MCF 10A (cell line): ENCODE measurements around the genes TMEM53, TMEM69, MAST2 and PIK3R3.

GRCh38 chr1:44338843-44339430 lies 16.1 kb downstream of the ERI3 start:
- PRO-cap, result no peak
- RRBS, result no CpG with 5 or more reads among the region's 9 CpGs

- PRO-cap, result no peak
- RRBS, result no CpG with 5 or more reads among the region's 7 CpGs
Observed at GRCh38 chr1:44422140-44422834, 17.2 kb downstream of the RNF220 start.

- PRO-cap, result no peak
- RRBS, result no CpG with 5 or more reads among the region's 9 CpGs
Observed at GRCh38 chr1:44484182-44484598, 79.1 kb downstream of the RNF220 start.

DNA sequence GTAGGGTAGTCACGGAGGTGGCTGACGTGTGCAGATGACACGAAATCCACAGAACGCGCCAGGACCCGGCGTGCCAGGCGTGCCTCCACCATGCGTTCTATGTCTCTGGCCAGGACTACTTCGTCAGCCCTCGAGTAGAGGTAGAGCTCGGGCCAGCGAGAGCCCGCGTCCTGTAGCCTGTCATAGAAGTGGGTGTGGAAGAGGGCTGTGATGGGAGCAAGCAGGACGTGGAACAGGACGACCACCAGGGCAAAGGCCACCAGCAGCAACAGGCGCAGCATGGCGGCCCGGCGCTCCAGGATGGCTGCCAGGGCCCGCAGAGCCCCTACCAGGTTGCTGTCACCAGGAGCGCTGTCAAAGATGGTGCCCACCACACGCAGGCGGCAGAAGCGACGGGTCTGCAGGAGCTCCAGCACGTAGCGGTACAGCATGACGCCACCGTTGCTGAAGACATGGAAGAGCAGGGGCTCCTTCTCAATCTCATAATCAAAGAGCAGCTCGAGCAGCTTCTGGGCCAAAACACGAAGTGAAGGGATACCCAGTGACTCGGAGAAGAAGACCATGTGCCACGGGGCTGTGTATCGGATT lies 19.6 kb downstream of the TMEM53 start:
- PRO-cap, result no peak
- RRBS, result no CpG with 5 or more reads among the region's 36 CpGs

DNA sequence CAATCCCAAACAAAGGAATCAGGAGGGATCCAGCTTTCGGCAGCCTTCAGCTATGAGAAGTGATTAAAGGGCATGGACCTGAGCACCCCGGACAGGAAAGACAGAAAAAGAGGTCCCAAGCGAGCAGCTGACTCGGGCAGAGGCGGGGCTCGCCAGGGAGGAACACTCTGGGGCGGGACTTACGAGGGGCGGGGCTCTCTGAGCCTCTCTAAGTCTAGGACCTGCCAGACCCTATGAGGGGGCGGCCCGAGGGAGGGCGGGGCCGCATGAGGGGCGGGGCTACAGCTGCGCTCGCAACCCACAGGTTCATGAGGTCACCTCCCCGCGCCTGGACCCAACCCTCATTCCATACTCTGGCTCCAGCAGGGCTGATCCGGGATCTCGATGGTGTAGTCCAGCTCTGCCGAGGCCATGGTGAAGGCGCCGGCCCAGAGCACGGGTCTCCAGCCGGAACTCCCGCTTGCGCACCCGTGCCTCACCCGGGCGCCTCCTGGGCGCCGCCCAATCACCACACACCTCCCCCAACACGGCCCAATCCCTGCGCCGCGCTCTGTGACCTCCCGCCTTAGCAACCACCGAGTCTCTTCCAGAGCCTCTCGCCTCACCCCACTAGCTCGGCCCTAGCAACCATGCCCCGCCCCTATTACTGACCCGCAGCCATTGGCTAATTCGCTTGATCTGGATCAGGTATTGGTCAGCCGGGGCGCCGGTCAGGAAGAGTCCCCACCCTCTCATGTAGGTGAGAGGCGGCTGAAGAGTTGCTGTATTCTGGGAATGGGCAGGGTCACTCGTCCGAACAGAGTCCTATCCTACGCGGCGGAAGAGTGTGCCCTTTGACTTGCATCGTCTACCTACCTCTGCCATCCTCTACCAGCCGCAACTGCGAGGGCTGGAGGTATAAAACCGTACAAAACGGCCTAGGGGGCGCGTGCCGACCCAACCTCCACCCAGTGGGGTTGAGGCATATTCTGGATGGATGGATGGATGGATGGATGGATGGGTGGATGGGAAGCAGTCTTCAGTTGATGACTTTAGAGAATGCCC lies at the start of gene TMEM53:
Gene TMEM53, minus strand, starts transcription at position 503 of the 1,044 bp plus-strand sequence.
- PRO-cap, result bidirectional peak, plus-strand start at position 344 of the sequence, minus-strand start at position 102 of the sequence; bidirectional peak, plus-strand start at position 766 of the sequence, minus-strand start at position 503 of the sequence
- RRBS, result under 1% methylated on average over 5 of the region's 60 CpGs

DNA sequence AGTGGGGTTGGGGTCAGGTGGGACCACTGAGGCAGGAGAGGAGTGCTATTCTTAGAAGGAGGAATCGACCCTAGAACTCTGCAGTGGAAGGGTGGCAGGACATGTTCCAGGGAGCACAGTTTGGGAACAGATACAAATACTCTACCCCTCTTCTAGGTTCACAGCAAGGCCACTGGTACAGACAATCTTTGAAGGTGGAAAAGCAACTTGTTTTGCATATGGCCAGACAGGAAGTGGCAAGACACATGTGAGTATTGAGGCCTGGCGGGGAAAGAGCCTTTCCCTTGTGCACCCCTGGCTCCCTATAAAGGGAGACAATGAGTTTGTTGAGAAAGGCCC lies 17.7 kb downstream of the KIF2C start:
- PRO-cap, result no peak
- RRBS, result no CpG with 5 or more reads among the region's 2 CpGs

GRCh38 chr1:44810102-44811118 lies 2.1 kb downstream of the BTBD19 start:
- PRO-cap, result bidirectional peak, plus-strand start at chr1:44810548, minus-strand start at chr1:44810366
- RRBS, result 22% methylated on average over 2 of the region's 16 CpGs

- PRO-cap, result no peak
- RRBS, result no CpG with 5 or more reads among the region's 14 CpGs
Observed at GRCh38 chr1:44811119-44812184, 3.1 kb downstream of the BTBD19 start.

DNA sequence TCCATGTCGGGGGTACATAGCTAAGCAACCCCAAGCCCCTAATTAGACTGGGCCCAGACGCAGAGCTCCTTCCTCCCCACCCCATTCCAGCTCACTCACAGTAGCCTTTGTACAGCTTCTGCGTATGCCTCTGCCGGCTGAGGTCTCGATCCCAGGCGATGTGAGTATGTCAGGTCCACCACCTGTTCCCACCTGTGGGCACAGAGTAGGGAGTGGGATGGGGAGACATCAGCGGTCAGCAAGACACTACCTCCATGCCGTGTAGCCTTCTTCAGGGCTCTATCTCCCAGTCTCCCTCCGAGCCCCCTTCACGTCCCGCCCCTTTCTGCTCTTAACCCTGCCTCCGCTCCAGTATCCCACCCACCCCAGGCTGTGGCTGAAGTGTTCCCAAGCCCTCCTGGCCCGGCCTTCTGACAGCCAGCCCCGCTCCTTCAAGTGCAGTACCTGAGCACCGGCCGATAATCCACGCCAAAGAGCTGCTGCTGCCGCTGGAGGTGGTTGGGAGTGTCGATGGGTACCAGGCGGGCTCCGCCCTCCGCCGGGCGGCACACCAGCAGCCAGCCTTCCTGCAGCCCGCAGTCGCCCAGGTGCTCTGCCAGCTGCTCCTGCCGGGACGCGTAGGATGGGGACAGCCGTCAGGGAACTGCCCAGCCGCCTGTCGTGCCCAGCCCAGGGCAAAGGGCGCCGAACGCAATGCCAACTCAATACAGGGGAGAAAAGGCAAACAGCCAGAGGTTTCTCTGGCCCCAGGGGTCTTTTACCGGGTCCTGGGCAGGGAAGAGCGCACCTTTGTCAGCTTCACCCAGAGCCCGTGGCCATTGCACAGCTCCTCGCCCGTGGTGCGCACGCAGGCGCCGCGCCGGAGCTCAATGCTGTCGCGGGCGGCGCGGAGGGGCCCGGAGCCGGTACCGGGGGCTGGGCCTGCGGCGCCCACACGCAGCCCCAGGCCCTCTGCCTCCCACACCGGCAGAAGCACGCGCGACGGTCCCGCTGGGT lies 724 bp downstream of the HECTD3 start:
- PRO-cap, result no peak
- RRBS, result 2% methylated on average over 40 of the region's 63 CpGs

DNA sequence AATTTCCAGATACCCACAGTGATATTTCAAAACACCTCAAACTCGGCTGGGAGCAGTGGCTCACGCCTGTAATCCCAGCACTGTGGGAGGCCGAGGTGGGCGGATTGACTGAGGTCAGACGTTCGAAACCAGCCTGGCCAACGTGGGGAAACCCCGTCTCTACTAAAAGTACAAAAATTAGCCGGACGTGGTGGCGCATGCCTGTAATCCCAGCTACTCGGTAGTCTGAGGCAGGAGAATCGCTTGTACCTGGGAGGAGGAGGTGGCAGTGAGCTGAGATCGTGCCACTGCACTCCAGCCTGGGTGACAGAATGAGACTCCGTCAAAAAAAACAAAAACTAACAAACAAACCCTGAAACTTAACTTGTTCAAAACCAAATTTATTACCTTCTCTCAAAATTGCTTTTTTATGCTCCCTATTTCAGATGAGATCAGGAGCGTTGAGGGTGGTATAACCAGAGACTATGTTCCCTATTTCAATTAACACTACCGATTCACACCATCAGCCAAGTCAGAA lies 1.4 kb downstream of the TESK2 start:
- PRO-cap, result no peak
- RRBS, result no CpG with 5 or more reads among the region's 17 CpGs

DNA sequence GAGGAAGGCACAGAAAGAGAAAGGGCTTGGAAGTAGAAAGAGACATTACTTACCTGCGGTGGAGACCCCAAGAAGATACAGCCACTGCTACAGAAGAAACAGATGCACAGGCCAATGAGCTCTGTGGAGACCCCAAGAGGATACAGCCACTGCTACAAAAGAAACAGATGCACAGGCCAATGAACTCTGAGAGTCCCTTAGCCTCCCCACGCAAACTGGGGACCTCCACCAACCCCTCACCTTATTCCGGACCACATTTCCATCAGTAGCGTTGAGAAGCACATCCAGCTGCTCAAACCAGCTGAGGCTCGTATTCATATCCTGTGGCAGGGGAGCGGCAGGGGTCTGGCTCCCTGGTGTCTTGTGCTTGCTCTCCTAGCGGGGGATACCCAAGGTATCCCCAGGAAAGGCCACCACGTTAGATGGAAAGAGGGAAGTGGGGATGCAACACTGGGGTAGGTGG lies 550 bp downstream of the CCDC163 start:
- PRO-cap, result no peak
- RRBS, result no CpG with 5 or more reads among the region's 8 CpGs

DNA sequence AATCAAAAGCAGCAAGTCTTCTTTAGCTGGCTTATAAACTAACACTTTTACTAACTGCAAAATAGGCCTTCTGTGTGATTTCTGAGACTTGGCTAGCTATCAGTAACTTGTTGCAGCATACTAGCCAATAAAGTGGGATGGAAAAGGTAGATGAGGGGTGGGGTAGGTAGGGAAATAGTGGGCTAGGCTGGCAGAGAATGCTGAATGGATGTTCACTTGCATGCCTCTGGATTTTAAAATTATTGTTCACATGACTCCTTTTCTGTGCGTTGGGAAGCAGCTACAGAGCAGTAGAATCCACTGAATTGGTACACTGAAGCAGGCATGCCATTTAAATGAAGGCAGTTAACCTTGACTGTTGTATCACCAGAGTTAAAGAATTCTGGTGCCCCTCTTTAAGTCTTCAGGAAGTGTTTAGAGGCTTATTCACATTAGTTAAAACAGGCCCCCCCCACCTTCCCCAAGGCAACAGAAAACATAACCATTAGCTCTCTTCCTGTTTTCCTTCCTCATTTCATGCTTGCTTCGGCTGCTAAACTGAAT lies 15.3 kb downstream of the CCDC17 start:
- PRO-cap, result no peak
- RRBS, result no CpG with 5 or more reads among the region's 2 CpGs

DNA sequence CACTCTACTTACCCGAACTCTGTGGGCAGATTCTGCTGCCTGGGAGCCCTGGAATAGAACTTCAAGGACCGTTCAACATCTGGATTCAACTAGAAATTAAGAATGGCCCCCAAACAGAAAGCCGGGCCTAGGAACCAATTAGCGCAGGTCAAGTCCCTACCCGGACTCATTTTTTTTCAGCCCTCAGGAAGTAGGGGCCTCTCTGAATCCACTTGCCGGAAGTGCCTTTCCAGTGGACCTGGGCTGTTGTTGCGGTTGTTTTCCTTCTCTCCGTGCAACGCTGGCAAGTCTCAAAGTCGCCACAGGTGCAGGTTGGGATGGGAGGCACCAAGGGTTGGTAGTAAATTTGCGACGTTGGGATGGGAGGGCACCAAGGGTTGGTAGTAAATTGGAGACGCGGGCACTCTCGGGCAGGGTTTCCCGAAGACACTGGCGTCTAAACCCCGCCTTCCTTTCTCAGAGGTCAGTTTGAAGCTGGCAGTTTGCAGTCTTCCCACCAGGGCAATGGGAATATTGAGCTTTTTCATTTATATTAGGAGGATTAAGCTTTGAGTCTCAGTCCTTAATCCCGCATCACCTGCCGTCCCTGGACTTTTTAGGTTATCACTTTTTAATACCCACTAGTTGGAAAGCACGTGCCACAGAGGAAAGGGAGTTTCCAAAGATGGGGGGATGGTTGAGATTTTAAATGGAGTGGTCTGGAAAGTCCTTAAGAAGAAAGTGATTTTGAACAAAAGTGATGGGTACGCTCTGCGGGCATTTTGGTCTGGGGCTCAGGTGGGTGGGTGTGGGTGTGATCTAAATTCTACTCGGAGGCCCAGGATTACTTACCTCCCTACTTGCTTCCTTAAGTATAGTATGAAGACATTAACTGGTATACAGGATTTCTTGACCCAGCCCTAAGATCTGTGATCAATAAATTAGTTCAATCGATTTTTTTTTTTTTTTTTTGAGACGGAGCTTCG lies at the start of gene TMEM69:
Gene TMEM69, plus strand, starts transcription at position 211 of the 965 bp plus-strand sequence.
- PRO-cap, result bidirectional peak, plus-strand start at position 211 of the sequence, minus-strand start at position 140 of the sequence
- RRBS, result 0% methylated on average over 2 of the region's 27 CpGs

GRCh38 chr1:45697615-45698089 lies 9.7 kb downstream of the TMEM69 start:
- PRO-cap, result no peak
- RRBS, result no CpG with 5 or more reads among the region's 10 CpGs

- PRO-cap, result bidirectional peak, plus-strand start at chr1:45803612, minus-strand start at chr1:45803459
- RRBS, result 4% methylated on average over 4 of the region's 56 CpGs
Observed at GRCh38 chr1:45803271-45803757, at the start of gene MAST2. TSS of gene MAST2 (plus strand) at chr1:45803612.

- PRO-cap, result no peak
- RRBS, result no CpG with 5 or more reads among the region's 16 CpGs
Observed at GRCh38 chr1:45927131-45927677, 123.8 kb downstream of the MAST2 start.

GRCh38 chr1:46132318-46132430 lies 255 bp downstream of the PIK3R3 start:
- PRO-cap, result no peak
- RRBS, result 15% methylated on average over 2 of the region's 4 CpGs

DNA sequence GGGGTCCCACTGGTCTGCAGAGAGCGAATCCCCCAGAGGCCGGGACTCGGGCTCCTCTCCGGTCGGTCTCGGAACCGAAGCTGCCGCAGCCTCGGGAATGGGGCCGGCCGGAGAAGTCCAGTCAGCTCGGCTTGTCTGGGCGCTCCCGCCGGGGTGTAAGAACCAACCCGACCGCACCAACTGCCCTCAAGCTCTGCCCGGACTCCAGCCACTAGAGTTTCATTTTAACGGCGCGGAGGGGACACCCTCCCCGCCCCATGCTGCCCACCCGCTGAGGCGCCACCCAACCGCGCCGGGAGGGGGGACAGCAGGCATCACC lies at the start of gene PIK3R3:
Gene PIK3R3, minus strand, starts transcription at position 199 of the 319 bp plus-strand sequence.
- PRO-cap, result bidirectional peak, plus-strand start at position 58 of the sequence, minus-strand start at position 199 of the sequence
- RRBS, result under 1% methylated on average over 23 of the region's 27 CpGs

- PRO-cap, result bidirectional peak, plus-strand start at chr1:46133393, minus-strand start at chr1:46133342
- RRBS, result under 1% methylated on average over 22 of the region's 58 CpGs
Observed at GRCh38 chr1:46132750-46133541, 517 bp upstream of the PIK3R3 start.

DNA sequence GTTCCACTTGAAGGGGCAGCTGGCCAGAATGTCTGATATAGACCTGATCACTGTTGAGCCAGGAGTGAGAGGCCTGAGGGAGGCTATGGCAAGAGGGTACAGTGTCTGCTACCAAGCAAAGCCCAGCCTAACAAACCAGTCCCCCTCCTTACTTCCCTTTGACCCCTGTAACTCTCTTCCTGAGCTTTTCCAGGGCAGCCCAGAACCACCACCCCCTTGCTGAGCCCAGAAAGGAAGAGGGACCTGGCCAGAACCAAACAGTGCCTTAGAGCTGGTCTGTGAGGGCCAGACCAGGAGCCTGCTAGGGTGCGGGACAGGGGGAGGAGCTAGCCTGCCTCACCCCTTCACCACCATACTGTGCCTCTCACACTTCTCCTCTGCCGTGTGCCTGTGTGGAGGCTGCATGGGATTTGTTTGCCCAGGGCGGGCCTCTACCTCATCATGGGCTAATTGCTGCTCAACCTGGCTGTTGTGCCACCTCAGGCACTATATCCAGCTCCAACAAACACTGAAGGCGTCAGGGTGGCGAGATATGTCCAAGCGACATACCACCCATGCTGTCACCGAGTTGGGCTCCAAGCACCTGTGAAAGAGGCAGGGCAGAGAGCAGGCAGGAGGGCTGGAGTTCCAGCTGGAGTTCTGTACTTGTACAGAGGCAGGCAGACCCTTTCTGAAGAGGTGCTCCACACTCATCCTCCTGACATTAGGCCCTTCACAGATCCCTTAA lies 10.8 kb downstream of the POMGNT1 start:
- PRO-cap, result no peak
- RRBS, result no CpG with 5 or more reads among the region's 7 CpGs